Parotid gland (tissue), 1 donor: ENCODE measurements around a stretch of chr11.

GRCh38 chr11:61472823-61473278 lies 8.1 kb upstream of the PPP1R32 start:
- PRO-cap, result no peak

DNA sequence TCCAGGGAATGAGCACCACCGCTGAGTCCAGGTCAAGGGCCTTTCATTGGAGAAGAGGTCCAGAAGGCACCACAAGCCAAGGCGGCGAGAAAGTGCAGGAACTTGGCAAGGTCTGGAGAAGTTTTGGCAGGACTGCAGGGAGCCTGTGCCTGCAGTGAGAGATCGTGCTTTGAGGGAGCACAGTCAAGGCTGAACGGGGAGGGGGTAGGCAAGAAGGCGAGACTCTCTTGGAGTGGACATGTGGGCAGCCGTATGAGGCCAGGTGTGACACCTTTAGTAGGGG lies 30.4 kb downstream of the LRRC10B start:
- PRO-cap, result no peak

DNA sequence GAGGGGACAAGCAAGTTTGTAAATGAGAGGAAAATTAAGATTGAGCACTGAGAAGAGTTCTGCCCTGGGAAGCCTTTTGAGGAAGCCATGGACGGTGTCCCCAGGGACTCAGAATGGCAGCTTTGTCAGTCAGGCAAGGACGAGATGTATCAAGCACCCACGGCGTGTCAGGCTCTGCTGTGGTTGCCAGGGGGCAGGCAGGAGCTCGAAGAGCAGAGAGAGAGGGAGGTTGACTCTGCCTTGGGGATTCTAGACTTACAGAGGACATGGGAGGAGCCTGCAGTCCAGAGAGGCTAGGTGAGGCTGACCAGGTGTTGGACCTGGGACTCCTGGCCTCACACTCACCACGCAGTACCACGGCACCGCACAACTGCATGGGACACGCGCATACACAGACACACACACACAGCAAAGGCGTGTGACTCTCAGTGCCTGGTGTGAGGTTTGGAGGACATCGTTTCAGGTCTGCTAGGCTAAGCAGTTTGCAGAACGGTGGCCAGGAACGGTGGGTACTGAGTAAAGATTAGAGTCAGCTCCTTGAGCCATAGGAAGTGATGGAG lies 29.2 kb upstream of the SYT7 start:
- PRO-cap, result no peak

GRCh38 chr11:61681852-61682678 lies 1.9 kb downstream of the DAGLA start:
- PRO-cap, result no peak

GRCh38 chr11:61690950-61691400 lies 10.8 kb downstream of the DAGLA start:
- PRO-cap, result no peak

DNA sequence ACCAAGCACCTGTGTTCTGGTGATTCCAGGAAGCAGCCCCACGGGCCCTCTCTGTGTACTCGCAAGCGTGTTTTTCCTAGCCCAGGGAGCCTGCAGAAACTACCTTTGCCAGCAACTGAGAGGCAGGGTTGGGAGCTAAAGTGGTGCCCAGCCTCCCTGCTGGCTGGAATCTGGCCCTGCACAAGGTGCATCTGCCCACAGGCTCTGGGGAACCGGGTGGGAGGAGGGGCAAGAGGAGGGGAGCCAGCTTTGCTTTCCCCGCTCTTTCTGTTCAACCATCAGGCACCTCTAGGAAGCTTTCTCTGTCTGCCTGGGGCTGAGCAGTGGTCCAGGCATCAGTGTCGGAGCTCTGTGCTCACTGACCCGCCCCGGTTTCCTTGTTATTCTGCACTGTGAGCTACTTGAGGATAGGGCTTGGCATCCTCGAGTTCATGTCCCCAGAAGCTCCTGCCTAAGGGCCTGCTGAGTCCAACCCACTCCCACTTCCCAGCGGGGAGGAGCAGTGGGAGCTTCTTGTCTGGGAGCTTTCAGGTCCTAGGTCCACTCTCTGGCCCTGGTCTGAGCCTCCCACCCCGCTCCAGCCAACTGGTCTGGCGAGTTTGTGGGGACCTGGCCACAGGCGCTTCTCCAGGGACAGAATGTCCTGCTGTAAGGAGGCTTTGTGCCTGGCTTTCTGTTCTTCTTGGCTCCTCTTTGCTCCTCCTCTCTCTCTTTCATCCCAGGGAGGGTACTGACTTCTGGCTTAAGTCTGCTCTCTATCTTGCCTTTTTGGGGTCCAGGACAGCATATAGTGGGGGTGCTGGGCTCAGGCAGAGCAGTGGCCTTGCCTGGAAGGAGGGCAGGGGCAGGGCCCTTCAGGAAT lies 15.0 kb downstream of the DAGLA start:
- PRO-cap, result no peak

GRCh38 chr11:61716775-61717473 lies 35.5 kb upstream of the MYRF start:
- PRO-cap, result no peak

- PRO-cap, result no peak
Measured at GRCh38 chr11:61718122-61719061, 34.0 kb upstream of the MYRF start.

- PRO-cap, result no peak
Measured at GRCh38 chr11:61772644-61772930, 19.8 kb downstream of the TMEM258 start.

DNA sequence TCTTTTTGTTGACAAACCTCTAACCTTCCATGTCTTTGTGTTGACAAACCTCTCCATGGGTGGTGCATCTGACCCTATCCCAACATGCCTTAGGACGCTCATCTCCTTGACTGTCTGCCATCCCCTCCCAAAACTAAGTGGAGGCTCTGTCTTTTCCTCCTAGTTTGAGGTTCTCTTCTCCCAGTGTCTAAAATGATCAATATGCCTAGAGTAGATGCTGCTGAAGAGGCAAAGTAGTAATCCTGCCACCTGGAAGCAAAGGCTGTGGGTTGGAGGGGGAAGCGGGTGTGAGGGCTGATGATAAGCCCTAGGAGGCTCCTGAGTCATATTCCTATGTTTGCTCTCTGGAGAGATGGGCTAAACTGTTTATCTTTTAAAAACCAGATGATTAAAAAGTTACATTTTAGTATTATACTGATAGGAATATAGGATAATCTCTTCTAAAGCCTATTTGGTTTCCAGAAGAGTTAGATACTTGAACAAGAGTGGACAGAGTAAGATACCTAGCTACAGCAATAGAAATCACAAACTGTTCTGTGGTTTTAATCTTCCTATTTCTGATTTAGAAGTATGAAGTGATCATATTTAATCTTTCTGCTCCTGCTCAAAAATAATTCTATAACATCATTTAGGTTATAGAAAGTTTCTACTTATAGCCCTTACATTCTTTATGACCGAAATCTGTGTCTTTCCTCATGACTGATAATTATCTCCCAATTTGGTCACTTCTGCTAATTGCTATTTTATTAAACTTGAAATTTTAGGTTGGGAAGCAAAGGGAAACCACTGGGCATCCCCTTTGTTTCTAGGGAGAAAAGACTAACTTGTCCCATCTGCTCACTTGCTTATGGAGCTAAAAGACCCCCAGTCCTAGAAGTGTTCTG lies 8.1 kb downstream of the FEN1 start:
- PRO-cap, result no peak

GRCh38 chr11:61826826-61827505 lies 1.1 kb upstream of the FADS2 start:
- PRO-cap, result no peak

GRCh38 chr11:61860287-61860681 lies 31.1 kb downstream of the FADS3 start:
- PRO-cap, result no peak

DNA sequence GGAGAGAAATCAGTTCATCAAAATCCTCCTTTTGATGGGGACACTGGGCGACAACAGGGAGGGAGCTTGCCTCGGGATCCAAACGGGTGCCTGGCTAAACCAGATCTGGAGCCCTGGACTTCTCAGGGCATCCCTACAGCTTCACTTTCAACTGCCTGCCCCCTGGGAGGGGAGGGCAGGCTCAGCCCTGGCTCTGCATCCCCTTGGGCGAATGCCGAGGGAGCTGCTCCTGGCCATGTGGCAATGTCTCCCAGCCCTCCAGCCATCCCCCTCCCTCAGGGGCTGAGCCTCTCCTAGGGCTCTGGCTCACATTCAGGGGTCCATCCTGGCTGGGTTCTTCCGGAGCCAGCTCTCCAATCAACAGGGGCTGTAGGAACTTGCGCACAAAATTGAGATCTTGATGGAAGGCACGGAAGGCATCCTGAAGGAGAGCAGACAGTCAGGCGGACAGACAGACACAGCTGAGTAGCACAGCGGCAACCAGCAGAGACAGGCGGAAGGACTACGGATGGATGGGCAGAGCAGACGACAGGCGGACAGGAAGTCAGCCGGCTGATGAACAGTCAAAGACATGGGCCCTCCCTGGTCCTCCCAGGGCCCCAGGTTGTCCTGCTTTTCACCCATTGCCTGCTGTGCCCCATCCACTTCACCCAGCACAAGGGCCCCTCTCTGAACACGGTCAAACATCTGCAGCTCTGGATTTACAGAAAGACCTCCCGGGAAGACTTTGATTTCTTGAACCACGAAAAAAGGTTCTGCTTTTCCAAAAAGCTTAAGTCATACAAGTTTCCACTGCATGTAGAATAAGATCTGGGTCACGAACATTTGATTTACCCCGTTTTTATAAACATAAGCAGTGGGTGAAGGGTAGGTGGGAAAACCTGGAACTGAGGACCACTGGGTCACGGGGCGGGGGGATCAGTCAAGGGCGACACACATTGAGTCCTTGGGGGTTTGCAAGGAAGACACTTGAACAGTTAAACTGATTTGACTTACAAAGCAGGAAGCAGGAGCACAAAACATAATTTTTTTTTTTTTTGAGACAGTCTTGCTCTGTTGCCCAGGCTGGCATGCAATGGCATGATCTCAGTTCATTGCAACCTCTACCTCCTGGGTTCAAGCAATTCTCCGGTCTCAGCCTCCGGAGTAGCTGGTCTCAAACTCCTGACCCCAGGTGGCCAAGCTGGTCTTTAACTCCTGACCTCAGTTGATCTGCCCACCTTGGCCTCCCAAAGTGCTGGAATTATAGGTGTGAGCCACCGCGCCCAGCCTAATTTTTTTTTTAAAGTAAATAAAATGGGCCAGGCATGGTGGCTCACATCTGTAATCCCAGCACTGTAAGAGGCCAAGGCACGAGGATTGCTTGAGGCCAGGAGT lies 11.1 kb downstream of the FADS3 start:
- PRO-cap, result no peak

GRCh38 chr11:61975027-61975795 lies 7.8 kb upstream of the FTH1 start:
- PRO-cap, result no peak

DNA sequence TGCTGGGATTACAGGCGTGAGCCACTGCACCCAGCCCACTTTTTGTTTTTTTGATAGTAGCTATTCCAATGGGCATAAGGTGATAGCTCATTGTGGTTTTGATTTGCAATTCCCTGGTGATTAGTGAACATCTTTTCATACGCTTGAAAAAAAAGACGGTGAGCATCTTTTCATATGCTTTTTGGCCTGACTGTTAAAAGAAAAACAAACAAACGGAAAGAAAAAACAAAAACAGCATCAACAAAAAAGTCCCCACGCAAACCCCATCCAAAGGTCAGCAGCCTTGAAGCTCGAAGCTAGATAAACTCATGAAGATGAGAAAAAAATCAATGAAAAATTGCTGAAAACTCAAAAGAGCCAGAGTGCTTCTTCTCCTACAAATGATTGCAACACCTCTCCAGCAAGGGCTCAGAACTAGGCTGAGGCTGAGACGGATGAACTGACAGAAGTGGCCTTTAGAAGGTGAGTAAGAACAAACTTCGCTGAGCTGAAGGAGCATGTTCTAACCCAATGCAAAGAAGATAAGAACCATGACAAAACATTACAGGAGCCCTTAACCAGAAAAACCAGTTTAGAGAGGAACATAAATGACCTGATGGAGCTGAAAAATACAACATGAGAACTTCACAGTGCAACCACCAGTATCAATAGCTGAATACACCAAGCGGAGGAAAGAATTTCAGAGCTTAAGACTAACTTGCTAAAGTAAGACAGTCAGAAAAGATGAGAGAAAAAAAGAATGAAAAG lies 18.4 kb upstream of the FTH1 start:
- PRO-cap, result no peak

DNA sequence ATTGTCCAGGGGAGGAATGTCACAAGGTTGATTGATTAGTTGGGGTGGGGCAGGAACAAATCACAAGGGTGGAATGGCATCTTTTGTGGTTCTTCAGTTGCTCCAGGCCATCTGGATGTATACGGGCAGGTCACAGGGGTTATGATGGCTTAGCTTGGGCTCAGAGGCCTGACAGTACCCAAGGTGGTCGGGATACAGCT lies 77.4 kb upstream of the FTH1 start:
- PRO-cap, result no peak

GRCh38 chr11:62148382-62148747 lies 24.6 kb downstream of the INCENP start:
- PRO-cap, result no peak

GRCh38 chr11:62446107-62446659 lies 27.4 kb downstream of the SCGB1A1 start:
- PRO-cap, result no peak

DNA sequence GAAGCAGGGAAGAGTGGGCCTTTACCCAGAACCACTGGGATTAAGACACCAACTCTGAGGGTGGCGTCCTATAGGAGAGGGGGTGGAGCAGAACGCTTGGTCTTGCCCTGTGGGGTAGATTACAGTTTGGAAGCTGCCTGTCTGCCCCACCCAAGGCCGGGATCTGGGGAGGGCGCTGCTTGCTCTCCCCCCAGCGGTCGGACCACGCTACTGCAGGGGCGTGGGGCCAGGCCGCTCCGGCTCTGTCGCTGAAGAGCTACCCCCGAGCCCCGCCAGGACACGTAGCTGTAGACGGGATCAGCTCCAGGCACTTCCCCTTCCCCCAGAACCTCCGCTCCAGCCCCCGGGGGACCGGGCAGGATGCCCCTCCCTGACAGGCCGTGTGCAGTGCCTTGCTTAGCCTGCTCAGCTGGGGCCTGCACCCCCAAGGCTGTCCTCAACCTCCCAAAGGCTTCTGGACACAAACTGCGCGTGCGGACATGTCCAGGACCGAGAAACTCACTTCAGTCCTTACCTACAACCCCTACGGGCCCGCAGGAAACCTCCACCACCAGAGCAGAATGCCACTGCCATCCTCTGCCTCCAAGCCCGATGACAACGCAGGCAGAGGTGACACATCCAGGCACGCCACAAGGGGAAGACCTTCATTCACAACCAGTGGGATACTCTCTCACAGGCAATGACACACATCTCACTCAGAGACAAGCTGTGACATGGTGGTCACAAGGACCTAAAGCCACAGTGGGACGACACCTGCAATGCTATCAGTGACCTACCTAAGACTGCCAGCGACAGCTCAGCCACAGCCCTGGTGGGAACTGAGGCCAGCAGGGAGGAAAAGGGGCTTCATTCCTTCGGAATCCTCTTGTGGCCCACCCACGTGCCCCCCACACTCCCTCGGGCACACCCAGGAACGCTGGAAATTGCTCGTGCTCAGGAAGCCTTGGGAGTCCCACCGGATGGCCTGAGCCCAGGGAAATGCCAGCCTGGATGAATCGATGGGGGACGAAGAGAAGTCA lies 3.5 kb downstream of the AHNAK start:
- PRO-cap, result no peak

GRCh38 chr11:62547778-62548335 lies 1.3 kb upstream of the AHNAK start:
- PRO-cap, result unidirectional peak, minus-strand start at chr11:62547870; unidirectional peak, minus-strand start at chr11:62547914